Measurements from ENCODE around the genes FTHL17 and OTC.

DNA sequence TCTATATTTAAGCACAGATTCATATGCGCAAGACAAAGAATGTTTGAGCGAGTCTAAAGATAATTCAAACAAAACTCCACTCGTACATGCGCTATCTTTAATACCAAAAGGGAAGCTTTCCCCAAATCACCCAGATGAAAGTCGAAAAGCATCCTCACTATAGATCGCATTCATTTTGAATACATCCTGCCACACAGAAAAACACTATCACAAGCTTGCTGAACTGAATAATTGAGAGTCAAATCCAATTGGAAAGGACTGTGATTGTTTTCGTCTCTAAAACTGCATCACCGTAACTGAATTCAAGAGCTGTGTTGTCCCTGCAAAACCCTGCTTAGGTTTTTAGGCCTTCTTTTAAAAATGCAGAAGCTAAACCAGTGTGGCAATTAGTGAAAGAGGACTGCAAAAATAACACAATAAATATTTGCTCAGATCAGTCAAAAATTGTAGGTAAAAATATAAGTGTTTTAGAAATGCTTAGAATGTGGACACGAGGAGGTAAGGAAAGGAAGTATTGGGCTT, 586 bp downstream of the TASL start:
- PRO-cap, 3 experiments = no peak in any of the 3 experiments
- RRBS = no CpG with 5 or more reads among the region's 9 CpGs

DNA sequence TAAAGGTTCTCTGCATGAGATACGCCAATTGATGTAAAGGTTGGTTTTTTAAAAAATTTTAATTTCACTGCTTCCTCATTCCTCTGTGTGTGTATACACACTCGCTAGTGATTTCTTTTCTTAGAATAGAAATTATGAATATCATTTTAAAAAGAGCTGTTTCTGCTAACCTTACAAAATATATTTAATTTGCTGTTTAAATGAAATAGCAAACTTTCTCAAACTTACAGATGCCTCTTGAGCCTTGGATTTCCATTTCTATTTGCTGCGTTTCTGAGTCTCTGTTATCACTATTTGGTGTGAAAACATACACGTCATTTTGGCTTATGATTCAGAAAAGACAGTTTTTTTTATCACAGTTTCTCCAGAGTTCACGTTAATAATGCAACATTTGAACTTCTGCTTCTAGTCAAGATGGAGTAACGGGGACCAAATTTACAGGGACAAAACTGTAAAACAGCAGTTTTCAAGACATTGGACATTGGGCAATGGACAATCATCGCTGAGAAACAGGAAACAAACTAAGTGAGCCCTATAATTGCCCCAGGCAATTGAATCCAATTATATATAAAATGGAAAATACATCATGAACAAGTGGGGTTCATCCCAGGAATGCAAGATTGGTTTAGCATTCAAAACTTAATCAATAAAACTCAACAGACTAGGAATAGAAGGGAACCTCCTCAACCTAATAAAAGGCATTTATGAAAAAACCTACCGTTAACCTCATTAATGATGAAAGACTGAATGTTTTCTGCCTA, 36.1 kb upstream of the TASL start:
- PRO-cap, 3 experiments = no peak in any of the 3 experiments
- RRBS = no CpG with 5 or more reads among the region's 8 CpGs

DNA sequence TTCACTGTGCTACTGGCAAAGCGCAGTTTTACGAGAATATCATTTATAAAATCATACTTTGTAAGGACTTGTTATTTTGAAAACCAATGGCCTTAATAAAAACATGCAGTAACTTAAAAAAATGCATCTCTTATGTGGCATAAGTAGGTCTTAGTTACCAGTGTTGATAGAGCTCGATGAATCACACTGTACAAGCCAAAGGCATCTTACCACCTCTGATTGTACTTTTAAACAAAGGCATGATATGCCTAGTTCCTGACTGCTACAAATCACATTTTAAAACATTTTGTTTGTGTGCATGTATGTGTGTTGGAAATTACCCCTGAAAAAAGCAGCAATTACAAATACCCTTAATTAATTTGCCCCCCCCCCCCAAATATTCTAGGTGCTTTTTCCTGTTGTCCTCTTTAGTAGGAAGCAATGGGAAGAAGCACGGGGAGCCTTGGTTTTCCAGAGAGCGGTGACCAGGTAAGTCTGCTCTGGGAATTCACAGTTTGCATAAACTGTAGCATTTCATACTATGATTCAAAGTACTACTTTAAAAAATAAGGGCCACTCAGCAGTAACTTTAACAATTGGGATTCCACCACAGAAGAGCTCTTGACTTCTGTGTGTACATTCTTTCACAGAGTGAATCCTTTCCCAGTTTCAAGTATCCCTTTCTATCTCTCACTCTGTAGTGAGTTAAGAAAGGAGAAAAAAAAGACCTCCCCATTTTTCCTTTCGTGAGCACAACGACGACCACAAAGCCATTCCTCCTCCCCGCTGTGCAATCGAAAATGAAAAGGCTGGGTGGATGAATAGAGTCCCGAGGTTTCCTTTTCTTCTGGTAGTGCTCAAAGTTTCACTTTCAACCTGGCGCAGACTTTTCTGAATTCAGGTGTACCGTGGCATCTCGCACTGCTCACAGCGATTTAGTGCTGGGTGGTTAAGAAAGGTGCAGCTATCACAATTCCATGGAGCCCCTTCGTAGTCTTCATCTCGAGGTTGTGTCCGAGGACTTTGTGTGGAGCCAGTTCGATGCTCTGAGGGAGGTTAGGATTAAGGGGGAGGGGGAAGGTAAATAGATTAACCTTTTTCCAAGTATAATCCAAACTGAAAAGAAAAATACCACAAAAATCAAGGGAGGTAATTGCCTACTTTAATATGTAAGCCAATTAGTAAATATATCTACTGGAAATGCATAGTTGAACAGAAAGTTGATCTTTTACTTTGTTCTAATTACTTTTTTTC, 58.1 kb downstream of the TAB3 start:
- PRO-cap, 3 experiments = no peak in any of the 3 experiments
- RRBS = no CpG with 5 or more reads among the region's 19 CpGs

GRCh38 chrX:31071931-31072326, at the start of gene FTHL17:
FTHL17 (minus strand) TSS chrX:31072041.
- PRO-cap, 3 experiments = no peak in any of the 3 experiments
- RRBS = no CpG with 5 or more reads among the region's 36 CpGs

GRCh38 chrX:31862732-31863114, 790.9 kb upstream of the FTHL17 start:
- PRO-cap, 3 experiments = no peak in any of the 3 experiments
- RRBS = 96% methylated on average over 1 of the region's 14 CpGs

DNA sequence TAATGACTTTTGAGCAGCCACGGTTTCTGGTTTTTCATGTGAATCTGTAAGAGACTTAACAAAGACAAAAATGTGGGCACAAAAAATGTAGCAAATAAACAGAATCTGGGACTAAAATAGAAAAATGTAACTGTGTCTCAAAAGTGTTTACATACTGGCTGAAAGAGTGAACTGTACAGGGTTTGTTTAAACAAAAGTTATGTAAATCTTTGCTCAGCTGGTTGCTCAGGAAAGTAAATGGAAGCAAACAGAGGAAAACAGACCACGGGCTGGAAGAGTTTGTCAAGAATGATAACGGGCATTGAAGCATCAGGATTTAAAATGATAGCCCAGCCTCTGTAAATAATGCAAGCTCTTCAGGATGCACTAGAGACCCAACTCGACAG, 921.8 kb upstream of the FTHL17 start:
- PRO-cap, 3 experiments = no peak in any of the 3 experiments
- RRBS = no CpG with 5 or more reads among the region's 4 CpGs

GRCh38 chrX:32365006-32365450, 846.3 kb downstream of the DMD start:
- PRO-cap, 3 experiments = no peak in any of the 3 experiments
- RRBS = no CpG with 5 or more reads among the region's 3 CpGs

DNA sequence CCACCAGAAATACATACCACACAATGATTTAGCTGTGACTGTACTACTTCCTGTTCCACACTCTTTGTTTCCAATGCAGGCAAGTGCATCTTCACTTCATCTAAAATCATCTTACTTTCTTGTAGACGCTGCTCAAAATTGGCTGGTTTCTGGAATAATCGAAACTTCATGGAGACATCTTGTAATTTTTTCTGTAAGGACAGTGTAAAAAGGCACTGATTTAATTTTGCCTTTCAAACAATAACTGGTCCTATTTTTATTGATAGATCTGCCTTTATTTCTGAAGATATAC, 821.9 kb downstream of the DMD start:
- PRO-cap, 3 experiments = no peak in any of the 3 experiments
- RRBS = no CpG with 5 or more reads among the region's 2 CpGs

- PRO-cap, 3 experiments = no peak in any of the 3 experiments
- RRBS = no CpG with 5 or more reads among the region's 8 CpGs
Measured at GRCh38 chrX:33339270-33339600, 127.9 kb upstream of the DMD start.

- PRO-cap, 3 experiments = no peak in any of the 3 experiments
- RRBS = no CpG with 5 or more reads among the region's 1 CpG
Measured at GRCh38 chrX:38164946-38165478, 55.7 kb downstream of the SRPX start.

DNA sequence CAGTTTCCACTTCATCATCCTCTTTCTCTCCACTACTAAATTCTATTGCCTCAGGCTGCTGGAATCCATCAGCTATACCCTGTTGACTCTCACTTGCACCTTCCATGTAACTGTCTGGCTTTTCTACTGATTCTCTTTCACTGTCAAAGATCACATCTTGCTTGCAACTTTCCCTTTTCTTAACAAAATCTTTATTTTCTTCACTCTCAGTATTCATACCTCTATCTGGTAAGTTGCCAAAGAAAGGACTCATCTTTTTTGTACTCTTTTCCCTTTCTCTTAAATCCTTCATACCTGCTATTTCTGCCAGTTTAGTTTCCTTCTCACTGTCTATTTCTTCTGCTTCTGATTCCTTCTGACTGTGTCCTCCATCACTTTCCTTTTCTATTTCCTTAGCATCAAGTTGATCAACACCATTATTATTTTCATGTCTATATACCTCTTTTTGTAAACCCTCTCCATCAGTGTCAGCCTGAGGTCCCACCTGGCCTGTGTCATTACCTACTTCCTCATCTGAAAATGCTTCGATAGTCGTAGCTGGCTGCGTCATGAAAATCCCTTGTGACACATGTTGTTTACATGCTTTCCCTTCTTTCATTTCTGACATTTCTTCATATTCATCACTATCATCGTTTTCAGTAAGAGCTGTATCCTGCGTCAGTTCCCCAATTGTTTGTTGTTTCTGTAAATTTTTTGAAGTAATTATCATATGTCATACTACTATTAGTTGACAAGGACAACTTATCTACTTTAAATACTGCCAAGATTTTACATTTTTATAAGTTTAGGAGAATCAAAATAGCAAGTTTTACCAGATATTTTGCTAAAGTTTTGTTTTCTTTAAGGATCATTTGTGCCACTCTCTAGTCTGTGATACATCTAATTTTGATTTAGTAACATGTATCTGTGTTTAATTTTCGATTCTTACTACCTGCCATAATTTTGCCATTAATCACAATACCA, 39.7 kb downstream of the RPGR start:
- PRO-cap, 3 experiments = no peak in any of the 3 experiments
- RRBS = no CpG with 5 or more reads among the region's 6 CpGs

DNA sequence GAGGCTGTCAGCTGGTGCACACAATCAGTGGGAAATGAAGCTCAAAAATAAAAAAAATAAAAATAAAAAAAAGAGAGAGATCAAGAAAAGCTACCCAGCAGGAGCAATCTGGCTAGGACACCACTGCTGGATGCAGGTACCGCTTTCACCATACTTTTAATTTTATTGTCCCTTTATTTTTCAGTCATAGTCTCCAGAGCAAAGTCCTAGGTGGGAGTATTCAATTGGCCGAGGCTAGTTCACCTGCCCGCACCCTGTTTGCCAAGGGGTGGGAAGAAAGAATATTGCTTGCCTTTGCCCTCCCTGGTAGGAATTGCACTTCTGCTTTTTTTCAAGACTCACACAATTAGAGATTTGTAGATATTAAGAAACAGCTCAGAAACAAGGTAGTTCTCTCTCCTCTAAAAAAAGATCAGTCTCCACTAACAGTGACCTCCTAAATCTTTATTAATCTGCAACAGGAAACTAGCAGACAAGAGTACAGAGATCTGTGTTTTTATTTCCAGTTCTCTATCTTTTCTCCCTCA, 9.2 kb upstream of the RPGR start:
- PRO-cap, 3 experiments = no peak in any of the 3 experiments
- RRBS = no CpG with 5 or more reads among the region's 3 CpGs

GRCh38 chrX:38352202-38352742, at the start of gene OTC:
OTC (plus strand) TSS chrX:38352604.
- PRO-cap, 3 experiments = no peak in any of the 3 experiments
- RRBS = no CpG with 5 or more reads among the region's 6 CpGs

DNA sequence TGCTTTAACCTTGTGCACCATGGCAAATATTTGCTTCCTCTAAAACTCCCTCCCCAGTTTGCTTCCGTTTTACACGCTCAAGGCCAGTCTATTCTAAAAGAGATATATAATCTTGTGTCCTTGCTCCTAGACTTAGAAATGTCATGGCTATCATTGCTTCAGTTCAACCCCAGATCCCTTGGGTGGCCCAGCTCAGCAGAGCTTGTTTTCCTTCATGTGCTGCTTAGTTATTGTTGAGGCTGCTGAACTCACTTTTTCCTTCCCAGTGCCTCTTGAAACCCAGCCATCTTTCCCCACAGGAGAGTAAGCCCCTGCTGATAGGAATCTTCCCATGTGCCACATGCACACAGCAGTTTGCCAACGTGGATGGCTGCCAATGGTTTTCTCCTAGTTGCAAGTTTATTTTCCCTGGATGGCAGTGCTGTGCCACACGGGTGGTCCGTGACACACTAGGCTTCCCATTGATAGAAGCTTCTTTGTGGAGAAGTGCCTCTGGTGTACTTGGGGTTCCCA, 76.0 kb downstream of the TSPAN7 start:
- PRO-cap, 3 experiments = no peak in any of the 3 experiments
- RRBS = no CpG with 5 or more reads among the region's 5 CpGs

DNA sequence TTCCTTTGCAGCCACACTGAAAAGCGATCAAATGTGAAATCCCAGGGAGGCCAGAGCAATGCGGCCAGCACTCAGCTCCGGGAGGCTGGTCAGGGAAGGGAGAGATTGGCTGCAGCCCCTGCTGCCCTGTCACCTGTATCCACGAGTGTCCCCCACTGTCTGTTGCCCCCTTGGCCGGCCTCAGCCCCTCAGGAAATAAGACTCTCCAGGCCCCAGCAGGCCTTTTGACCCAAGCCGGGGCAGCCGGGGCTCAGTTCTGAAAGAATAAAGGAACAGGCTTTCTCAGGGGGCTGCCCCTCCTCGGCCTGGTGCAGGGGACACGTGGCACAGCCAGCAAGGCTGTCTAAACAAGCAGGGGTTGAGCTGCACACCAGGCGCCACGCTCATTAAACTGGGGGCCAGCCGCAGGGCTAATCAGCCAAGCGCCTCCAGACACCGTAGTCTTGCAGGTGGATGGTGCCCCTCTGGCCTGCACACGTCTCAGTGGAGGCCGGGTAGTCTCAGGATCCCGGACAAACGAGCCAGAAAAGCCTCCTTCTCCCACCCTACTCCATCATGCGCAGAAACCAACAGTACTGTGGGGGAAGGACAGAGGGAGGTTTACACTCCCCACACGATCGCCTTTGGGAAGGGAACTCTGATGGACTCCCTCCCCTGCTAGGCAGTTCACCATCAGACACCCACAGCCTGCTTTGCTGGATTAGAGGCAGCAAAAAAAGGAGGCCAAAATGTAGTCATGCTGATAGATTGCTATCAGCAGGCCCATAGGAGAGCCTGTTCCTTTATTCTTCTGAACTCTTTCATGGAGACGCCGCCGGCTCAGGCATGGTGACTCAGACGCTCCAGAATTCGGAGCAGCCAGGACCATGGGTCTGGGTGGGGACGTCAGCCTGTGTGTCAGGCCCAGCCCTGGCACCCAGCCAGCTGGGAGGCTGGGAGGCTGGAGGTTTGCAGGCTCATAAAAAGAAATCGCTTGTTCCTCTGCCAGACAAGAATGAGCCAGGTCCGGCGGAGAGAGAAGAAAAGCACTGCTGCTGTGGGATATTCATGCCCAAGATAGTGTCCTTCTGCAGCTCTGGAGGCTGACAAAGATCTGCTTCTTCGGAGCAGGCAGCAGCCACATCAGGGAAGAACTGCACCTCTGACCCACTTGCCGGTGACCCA, 342.4 kb downstream of the BCOR start:
- PRO-cap, 3 experiments = peak in 2 of 3 experiments; most common plus-strand start position 991 of the sequence (in 2)
- RRBS = 71% methylated on average over 1 of the region's 32 CpGs

- PRO-cap, 3 experiments = no peak in any of the 3 experiments
- RRBS = no CpG with 5 or more reads among the region's 8 CpGs
Measured at GRCh38 chrX:39811344-39811729, 286.4 kb downstream of the BCOR start.

DNA sequence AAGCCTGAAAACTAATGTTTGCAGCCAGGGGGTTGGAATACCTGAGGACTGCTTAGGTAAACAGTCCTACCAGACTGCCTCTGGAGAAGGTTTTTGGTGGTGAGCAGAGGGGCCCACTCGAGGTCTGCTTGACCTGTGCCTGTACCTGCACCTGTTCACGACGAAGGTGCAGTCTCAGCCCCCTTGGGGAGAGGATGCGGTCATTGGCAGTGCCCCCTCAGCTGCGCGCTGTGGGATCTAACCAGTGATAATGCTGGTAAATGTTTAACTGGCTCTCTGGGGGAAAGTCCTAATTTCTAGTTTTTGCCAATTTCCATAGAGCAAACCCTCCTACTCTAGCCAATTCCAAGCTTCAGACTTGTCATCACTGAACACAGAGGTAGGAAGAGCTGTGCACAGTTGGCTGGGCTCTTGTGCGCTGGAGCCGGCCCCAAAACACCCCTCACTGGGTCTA, 271.0 kb downstream of the BCOR start:
- PRO-cap, 3 experiments = no peak in any of the 3 experiments
- RRBS = no CpG with 5 or more reads among the region's 8 CpGs

GRCh38 chrX:39969791-39970623, 127.8 kb downstream of the BCOR start:
- PRO-cap, 3 experiments = no peak in any of the 3 experiments
- RRBS = no CpG with 5 or more reads among the region's 21 CpGs

- PRO-cap, 3 experiments = no peak in any of the 3 experiments
- RRBS = 6% methylated on average over 11 of the region's 45 CpGs
Measured at GRCh38 chrX:40006008-40006539, 91.7 kb downstream of the BCOR start.

GRCh38 chrX:40011784-40012390, 85.9 kb downstream of the BCOR start:
- PRO-cap, 3 experiments = no peak in any of the 3 experiments
- RRBS = 4% methylated on average over 5 of the region's 31 CpGs